Frontal cortex (tissue), 2 donors: Measurements from ENCODE around the gene TRIM13.

- RAMPAGE, long total RNA: no peak
Observed at GRCh38 chr13:49444978-49445468, 949 bp downstream of the SETDB2 start.

DNA sequence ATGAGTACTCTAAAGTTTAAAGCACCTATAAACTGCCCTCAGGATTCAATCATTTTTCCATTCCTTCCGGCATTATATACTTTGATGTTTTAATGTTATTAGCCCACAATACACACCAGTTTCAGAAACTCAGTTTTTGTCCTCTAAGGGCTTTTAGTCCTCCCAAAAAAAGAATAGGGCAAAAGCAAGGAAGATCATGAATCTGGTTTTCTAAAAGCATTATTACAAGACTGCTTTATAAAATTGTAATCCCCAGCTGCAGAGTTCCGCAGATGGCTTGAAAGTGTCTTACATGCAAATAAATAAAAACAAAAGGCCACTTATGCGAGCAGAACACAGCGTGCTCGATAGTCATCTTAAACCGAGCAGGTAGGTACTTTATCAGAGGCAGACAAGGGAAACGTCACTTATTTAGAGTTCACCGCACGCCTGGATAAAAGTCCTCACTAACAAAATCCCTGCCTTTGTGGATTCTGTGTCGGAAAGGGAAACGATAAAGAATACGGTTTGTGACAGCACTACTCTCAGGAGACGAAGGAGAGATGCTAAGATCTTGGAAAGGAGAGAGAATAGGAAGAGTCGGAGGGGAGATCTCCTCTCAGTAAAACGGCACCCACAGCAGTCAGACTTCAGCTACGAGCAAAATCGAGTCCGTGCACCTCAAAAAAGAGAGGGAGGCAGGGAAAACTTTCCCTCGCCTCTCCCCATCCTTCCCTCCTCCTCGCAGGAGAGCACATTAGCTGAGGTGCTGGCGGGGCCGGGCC, 677 bp downstream of the RCBTB1 start:
- RAMPAGE, long total RNA: no peak

DNA sequence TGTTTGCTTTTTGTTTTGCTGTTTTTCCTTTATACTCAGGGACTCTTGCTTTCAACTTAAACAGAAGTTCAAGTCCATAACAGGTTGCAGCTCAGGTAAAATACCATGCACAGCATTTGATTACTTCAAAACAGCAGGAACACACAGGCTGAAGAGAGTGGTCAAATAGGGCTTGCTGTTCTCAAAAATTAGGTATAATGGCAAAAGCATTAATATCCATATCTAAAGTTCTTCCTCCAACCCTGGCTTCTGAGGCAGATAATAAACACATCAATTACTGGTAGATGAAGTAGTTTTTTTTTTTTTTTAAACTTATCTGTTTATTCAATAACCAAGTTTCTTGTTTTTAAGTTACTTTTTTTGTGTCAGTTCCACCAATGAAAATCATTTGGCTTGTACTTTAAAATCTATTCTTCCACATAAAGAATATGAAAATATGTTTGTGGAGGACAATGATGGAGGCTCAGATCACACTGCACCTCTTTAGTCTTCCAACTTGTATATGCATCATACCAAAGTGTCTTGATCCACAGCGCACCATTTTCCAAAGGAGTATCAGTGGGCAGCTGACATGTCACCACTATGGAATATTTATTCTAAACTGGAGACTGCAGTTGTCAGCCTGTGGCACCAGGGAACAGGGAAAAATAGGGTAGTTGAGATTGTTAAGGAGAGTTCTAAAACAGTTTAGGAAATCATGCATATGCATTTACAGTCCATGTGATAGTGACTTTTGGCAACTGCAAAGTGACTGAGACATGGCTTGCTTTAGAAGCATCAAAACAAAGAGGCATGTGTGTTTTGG, 9.8 kb upstream of the EBPL start:
- RAMPAGE, long total RNA: no peak

DNA sequence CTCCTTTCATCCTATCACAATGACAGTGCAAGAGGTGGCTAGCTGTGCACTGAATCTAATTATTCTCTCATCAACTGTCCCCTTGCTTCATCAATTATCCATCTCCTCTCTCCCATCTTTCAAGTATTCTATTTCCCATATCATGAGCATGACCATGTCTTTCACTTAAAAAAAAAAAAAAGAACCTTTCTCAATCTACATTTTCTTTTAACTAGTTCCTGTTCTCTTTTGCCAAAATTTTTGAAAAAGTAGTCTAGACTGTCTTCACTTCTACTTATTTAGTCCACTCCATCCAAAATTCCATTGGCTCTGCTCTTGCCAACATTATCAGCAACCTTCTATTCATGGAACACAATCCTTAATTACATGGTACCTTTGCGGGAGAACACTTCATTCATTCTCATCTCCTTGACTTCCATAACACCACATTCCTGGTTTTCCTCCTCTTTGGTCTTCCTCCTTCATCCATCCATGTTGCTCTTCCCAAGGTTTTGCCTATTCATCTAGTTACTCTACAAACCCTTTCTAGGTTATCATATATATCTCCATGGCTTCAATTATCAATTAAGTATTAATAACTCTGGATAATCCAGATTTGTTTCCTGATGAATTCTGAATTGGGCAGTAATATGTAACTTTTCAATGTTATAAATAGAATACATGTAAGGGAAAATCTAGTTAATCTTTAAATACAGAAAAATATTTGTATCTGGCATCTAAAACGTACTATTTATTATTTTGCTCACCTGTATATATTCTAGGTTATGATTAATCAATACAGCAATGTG, 27.7 kb downstream of the KPNA3 start:
- RAMPAGE, long total RNA: no peak

DNA sequence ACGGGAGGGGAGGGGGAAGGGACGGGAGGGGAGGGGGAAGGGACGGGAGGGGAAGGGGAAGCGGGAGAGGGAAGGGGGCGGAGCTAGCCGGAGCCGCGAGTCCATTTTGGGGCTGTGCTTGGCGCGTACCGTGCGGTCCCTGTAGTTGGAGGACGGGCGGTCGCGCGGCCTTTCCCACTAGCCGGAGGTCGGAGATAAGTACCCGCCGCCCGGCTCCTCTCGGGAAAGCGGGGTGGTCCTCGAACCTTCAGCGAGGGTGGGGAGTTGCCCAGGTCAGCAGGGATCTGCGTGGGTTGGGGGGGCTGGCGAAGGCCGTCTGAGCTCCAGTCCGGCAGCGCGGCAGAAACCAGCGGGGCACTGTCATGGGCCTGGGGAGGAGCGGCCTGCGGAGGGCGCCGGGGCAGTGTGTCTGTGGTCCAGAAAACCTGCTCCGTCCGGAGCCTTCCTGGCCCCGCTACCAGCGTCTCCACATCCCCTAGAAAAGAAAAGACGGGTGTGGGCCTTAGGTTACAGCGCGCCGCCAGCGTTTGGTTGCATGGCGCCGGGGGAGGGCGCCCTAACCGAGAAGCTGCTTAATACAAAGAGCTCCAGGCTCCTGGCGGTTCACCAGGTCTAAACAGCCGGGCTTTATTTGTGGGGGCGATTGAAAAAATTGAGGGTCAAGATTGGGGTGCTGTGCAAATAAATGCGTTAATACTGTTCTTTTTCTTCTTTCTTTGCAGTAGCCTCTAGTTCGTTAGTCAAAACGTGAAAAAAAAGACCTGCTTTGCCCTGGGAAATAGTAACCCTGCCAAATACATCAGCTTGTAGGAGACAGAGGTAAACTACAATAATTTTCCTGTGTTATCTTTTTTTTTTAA, at the start of gene TRIM13:
Gene TRIM13, plus strand, starts transcription at position 98 of the 860 bp plus-strand sequence.
- RAMPAGE, long total RNA: no peak

DNA sequence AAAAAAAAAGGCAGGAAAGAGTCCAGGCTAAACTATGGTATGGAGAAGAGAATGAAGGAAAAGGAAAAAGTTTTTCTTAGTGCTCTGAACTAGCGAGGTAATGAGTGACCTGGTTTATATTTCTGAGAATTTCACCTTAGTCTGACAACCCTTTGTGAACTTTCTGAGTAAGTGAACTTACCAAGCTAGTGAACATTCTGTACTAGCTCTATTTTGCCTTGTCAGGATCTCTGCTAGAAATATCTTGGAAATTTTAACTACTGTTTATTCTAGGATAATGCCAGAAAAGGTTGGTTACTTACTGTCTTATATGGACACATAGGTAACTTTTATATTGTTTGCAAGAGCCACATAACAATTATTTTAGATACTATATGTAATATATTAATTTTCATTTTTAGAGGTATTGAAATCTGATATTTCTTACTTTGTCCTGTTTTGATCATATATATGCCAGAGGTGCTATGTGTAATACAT, 4.5 kb downstream of the TRIM13 start:
- RAMPAGE, long total RNA: no peak

GRCh38 chr13:50082436-50083243, 67.4 kb downstream of the KCNRG start:
- RAMPAGE, long total RNA: no peak

DNA sequence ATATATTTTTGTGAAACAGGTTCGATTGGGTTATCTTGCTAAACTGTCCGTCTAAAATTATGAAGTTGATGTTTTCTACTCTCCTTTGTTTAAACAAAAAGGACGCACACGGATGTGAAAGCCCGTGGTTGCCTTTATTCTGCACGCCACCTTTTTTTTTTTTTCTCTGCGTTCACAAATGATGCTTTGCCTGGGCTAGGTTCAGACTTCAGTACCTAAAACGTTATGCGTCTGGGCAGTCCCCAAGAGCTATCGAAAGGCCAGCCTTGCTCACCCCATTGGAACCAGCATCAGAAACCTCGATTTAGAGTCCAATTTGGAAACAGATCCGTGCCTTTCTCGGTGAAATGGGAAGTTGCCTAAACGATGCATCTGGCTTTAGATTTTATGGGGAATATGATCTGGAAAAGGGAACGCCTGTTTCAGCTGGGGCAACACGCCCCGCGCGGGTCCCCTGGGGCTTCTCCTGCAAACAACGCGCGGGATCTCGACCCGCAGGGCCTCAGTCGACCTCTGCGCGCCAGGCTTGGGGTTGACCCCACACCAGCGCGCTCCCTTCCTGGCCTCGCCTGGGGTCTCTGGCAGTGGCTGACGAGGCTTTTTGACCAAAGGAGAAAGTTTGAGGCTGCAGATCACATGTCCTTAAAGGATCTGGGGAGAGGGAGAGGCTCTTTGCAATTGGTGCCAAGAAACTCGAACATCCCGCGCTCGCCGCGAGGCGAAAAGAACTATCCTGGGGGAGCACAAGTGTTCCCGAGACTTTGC, 114.1 kb downstream of the KCNRG start:
- RAMPAGE, long total RNA: no peak

DNA sequence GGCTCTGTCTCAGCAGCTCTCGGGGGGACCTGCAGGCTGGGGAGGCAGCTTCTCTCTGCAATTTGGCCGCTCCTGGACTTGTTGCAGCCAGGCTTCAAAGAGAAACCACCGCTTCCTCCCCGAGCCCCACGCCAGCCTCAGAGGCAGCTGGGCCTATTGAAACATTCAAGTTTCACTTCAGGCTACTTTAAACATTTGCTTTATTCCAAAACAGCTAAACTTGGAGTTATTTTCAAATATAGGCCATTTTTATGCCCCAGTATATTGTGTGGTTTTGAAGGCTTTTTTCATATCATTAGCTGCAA, 330.9 kb downstream of the DLEU7 start:
- RAMPAGE, long total RNA: no peak

GRCh38 chr13:50677762-50678334, 165.6 kb downstream of the DLEU7 start:
- RAMPAGE, long total RNA: no peak

DNA sequence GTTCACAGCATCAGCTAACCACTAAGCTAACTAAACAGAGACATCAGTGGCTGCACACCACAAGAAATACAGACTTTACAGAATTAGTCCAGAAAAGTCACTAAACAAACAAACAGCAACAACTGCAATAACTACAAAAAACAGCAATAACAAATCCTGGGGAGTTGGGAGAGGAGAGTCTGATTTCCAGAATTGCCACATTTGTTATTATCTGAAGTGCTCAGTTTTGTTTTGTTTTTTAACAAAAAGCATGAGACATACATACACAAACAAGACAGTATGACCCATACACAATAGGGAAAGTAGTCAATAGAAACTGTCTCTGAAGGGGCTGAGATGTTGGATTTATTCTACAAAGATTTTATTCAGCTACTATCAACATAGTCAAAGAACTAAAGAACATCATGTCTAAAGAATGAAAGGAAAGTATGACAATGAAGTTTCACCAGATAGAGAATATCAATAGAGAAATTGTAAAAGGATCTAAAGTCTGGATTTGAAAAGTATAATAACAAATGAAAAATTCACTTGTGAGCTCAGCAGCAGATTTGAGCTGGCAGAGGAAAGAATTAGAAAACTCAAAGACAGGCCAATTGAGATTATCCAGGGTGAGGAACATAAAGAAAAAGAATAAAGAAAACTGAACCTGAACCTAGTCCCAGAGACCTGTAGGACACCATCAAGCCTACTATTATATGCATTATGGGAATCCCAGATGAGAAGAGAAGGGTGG, 13.1 kb downstream of the RNASEH2B start:
- RAMPAGE, long total RNA: no peak

DNA sequence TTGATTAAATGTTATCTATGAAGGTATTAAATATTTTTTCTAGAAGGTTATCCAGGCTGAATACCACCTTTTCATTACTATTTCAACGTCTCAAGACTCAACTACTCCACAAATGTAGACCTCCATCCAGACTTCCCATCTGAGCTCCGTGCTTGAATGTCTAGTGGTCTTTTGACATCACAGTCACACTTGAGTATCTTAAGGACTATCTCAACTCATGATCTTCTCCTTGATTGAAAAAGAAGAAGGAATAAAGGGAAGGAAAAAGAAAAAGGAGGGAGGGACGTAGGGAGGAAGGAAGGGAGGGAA, 64.5 kb downstream of the RNASEH2B start:
- RAMPAGE, long total RNA: no peak

DNA sequence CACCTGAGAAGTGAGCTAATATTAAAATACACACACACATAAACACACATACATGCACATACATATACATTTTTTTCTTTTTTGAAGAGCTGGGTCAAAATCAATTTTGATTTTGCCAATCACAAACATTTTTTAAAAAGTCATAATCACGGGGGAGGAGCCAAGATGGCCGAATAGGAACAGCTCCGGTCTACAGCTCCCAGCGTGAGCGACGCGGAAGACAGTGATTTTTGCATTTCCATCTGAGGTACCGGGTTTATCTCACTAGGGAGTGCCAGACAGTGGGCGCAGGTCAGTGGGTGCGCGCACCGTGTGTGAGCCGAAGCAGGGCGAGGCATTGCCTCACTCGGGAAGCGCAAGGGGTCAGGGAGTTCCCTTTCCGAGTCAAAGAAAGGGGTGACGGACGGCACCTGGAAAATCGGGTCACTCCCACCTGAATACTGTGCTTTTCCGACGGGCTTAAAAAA, 72.3 kb downstream of the RNASEH2B start:
- RAMPAGE, long total RNA: no peak

DNA sequence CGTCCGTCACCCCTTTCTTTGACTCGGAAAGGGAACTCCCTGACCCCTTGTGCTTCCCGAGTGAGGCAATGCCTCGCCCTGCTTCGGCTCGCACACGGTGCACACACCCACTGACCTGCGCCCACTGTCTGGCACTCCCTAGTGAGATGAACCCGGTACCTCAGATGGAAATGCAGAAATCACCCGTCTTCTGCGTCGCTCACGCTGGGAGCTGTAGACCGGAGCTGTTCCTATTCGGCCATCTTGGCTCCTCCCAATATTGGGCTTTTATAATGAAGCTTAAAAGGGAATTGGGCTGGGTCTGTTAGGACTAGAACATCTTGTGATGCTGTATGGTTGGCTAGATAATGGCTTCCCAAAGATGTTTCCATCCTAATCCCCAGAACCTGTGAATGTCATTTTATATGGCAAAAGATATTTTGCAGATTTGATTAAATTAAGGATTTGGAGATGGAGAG, 30.5 kb downstream of the C13orf42 start:
- RAMPAGE, long total RNA: no peak

- RAMPAGE, long total RNA: no peak
Observed at GRCh38 chr13:51169000-51169716, 53.0 kb upstream of the FAM124A start.

DNA sequence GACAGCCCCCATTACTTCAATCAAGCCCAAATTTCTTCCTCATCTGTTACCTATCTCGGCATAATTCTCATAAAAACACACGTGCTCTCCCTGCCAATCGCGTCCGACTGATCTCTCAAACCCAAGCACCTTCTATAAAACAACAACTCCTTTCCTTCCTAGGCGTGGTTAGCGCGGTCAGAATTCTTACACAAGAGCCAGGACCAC, 49.1 kb upstream of the FAM124A start:
- RAMPAGE, long total RNA: no peak

DNA sequence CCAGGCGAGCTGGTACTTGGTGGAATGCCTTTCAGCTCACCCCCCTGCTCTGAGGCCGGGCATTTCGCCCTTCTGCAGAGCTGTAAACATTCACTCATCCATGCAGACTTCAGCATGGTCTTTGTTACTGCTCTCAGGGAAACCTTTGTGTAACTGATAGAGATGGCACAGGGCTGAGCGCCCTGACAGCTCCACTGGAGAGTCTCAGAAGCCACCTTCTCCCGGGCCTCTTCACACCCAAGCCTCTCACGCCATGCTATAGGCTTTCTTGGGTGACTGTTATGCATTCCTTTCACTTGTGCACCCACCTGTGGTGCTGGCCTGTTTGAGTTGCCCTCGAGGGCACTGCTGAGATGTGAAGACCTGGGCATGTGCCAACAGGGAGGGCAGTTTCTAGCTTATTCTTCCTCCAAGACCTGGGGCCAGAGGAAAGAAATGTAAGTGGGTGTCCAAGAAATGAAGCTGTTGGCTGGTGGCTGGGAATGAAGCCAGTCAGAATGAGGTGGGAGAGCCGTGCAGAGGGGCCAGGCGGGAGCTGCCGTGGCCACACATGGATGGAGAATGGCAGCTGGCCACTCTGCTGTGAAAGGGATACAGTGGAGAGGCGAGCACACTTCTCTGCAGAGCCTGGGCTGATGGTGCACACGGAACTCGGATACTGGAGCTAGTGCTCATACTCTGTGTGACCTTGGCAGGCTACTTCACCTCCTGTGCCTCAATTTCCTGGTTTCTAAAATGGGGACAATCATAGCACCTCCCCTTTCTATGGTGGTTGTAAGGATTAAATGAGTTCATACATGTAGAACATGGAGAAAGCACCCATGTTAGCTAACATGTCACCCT, 24.7 kb downstream of the FAM124A start:
- RAMPAGE, long total RNA: no peak

DNA sequence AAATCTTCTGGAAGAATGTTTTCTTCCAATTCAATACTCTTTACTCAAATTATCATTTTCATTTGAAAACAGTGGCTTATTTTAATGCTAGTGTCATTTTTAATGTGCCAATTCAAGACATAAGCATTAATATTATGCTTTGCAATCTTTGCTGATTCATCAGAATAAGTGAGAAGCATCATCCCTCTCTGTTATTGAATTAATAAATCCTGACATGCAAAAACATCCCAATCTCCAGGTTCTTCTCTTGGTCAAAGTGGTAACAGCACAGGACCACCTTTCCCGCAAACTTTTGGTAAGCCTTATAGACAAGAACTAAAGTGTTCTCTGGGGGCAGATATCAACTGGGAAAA, 3.8 kb downstream of the INTS6 start:
- RAMPAGE, long total RNA: no peak

DNA sequence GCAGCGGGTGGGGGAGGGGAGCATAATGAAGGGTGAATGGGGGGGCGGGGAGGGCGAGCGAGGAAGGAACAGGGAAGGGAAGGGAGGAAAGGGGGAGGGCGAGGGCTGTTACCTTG, 1.1 kb downstream of the INTS6 start:
- RAMPAGE, long total RNA: no peak

DNA sequence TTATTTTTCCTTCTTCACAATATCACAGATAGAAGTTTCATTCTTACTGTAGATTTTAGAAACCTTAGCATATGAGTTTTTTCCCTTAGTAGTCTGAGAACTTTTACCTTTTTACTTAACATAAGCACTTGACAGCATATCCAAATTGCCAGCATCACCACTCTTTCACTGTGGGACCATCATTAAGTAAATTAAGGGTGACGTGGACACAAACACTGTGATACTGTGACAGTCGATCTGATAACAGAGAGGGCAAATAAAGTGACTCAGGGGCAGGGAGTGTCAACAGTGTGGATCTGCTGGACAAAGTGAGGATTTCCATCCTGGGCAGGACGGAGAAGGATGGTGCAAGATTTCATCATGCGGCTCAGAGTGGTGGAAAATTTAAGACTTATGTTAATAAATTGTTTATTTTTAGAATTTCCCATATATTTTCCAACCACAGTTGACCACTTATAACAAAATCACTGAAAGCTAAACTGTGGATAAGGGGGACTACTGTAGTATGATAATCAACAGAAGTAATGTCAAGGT, 60.0 kb upstream of the WDFY2 start:
- RAMPAGE, long total RNA: no peak